Measurements from ENCODE around the gene RAP1A.

DNA sequence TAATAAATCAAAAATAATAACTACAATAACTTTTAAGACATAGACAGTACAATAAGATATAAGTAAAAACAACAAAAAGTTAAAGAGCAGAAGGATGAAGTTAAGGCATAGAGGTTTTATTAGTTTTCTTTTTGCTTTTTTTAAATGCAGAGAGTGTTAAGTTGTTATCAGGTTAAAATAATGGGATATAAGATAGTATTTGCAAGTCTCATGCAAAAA lies 32.8 kb downstream of the CD53 start:
- PRO-cap, 3 experiments: no peak in any of the 3 experiments
- RAMPAGE, long total RNA, 4 experiments: no peak in any of the 4 experiments

DNA sequence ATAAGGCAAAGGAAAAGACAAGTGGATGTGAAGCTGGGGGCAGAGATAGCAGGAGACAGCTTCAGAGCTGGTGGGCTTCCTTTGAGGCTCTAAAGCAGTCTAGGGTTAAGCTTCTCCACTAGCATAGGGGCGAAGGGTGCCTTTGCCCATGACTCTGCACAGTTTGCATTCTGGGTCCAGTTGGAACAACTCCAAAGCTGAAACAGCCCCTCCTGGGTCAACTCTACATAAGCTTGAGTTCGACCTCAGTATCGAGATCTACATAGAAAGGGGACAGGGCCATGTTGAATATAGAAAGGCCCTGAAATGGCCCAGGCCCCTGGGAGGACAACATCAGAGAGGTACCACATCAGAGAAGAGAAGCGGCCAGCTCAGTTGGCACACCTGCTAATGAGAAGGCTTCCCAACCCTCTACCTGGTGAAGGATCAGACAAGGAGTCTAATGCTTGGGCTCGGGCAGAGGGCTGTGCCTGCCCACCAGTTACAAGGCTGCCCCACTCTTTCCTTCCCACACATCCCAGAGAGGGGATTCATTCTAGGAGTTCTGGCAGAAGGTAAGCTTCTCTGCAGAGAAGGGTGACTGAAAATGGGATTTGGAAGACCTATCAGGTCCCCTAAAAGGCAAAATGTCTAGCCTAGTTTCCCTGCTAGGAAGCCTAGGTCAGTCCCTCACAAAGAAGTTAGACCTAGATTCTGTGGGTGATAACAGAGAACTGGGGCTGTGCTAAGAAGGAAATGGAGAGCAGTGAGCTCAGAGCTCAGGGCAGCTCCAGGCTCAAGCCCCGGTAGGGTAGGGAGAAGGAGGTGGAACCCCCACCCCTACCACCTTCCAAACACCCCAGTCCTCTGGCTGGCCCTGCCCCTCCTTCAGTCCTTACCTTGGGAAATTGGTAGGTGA lies 1.5 kb downstream of the DENND2D start:
- PRO-cap, 3 experiments: no peak in any of the 3 experiments
- RAMPAGE, long total RNA, 4 experiments: no peak in any of the 4 experiments
- RRBS: no CpG with 5 or more reads among the region's 6 CpGs

GRCh38 chr1:111202381-111203362 lies 2.2 kb upstream of the DENND2D start:
- PRO-cap, 3 experiments: no peak in any of the 3 experiments
- RAMPAGE, long total RNA, 4 experiments: no peak in any of the 4 experiments
- RRBS: no CpG with 5 or more reads among the region's 2 CpGs

DNA sequence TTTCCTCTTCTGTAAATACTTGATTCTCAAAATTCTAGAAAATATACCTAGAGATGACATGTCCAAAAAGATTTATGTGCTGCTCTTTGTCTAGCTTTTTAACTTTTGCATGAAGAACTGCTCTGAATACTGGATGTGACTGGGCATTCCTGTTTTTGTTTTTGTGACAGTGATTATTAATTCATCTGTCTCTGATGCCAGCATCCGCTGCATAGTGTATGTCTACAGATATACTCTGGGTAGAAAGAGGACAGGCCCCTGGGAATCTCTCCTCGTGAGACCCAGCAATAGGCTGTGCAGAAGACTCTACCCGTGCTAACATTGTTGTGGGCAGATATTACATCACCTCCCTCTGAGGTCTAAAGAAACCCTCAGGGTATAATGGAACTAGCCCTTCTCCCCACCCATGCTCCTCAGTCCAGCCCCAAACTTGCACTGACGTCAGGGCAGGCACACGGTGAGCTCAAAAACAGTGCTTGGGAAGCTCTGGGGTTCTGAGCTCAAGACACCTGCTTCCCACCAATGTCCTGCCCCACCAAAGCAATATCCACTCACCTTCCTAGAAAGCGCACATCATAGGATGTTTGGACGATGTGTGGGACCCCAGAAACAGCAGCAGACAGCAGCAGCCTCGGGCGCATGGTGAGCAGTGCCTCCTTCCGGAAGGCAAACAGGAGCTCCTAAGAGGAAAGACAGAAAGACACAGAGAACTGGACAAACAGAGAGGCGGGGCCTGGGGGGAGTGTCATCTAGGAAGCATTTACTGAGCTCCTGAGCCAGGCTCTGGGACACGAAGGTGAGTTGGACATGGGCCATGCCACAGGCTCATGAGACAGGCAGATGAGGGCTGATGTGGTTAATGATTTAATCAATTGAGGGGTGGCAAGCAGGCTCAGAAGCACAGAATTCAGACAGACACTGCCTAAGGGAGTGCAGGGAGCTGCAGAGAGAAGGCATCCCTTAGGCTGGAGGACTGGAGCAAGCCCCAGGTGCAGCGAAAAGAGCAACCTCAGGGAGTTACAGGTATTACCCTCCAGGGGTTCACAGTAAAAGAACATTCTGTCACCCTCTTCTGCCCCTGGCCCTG lies 4.8 kb downstream of the OVGP1 start:
- PRO-cap, 3 experiments: no peak in any of the 3 experiments
- RAMPAGE, long total RNA, 4 experiments: no peak in any of the 4 experiments
- RRBS: no CpG with 5 or more reads among the region's 13 CpGs

- PRO-cap, 3 experiments: no peak in any of the 3 experiments
- RAMPAGE, long total RNA, 4 experiments: no peak in any of the 4 experiments
- RRBS: no CpG with 5 or more reads among the region's 9 CpGs
Measured at GRCh38 chr1:111449920-111450606, 799 bp downstream of the ATP5PB start.

DNA sequence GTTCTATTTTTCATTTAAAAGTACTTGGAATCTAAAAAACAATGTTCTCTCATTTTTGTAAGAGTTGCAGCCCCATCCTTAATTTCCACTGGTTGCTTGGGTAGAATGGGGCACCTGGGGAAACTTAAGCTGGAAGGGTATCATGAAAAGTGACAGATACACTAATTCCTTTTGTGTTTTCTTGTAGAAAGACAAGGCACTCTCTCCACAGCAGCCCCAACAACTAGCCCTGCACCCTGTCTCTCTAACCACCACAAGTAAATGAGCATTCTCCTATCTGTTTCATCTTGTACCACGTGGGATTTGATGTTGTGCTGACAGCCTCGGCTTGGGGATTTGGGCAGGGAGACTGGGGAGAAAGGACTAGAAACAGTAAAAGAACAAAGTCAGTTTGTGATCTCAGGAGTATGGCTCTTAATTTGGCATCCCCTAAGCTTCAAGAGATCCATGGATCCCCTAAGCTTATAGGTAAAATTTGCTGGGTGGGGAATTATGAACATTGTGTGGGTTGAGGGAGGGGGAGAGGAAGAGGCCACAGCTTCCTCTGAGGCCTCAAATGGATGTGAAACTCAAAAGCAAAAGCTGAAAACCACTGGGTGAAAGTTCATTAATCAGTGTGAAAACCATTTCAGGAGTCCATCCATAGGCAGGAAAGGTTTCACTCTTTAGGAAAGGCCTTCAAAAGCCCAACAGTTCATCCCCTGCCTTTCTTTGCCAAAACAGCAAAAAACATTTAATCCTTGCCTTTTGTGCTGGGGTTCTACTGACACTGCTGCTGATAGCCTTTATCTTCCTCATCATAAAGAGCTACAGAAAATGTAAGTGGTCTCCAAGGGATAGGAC lies 3.0 kb downstream of the C1orf162 start:
- PRO-cap, 3 experiments: peak in 2 of 3 experiments; most common minus-strand start position 246 of the sequence (in 2)
- RAMPAGE, long total RNA, 4 experiments: no peak in any of the 4 experiments
- RRBS: no CpG with 5 or more reads among the region's 2 CpGs

- PRO-cap, 3 experiments: no peak in any of the 3 experiments
- RAMPAGE, long total RNA, 4 experiments: no peak in any of the 4 experiments
- RRBS: 6% methylated on average over 1 of the region's 5 CpGs
Measured at GRCh38 chr1:111619249-111619578, 375 bp upstream of the RAP1A start.

- PRO-cap, 3 experiments: peak in 3 of 3 experiments; most common plus-strand start chr1:111619968 (in 3); most common minus-strand start chr1:111620173 (in 3)
- RAMPAGE, long total RNA, 4 experiments: start-site peak on the plus strand in 4 of 4 experiments, at chr1:111619770-111620311 at its widest, 12 to 963 reads per replicate
- RRBS: 2% methylated on average over 41 of the region's 90 CpGs
Measured at GRCh38 chr1:111619579-111620670, at the start of gene RAP1A. RAP1A (plus strand) TSS chr1:111619789.

- PRO-cap, 3 experiments: no peak in any of the 3 experiments
- RAMPAGE, long total RNA, 4 experiments: no peak in any of the 4 experiments
- RRBS: no CpG with 5 or more reads among the region's 3 CpGs
Measured at GRCh38 chr1:111624377-111624817, 4.8 kb downstream of the RAP1A start.

DNA sequence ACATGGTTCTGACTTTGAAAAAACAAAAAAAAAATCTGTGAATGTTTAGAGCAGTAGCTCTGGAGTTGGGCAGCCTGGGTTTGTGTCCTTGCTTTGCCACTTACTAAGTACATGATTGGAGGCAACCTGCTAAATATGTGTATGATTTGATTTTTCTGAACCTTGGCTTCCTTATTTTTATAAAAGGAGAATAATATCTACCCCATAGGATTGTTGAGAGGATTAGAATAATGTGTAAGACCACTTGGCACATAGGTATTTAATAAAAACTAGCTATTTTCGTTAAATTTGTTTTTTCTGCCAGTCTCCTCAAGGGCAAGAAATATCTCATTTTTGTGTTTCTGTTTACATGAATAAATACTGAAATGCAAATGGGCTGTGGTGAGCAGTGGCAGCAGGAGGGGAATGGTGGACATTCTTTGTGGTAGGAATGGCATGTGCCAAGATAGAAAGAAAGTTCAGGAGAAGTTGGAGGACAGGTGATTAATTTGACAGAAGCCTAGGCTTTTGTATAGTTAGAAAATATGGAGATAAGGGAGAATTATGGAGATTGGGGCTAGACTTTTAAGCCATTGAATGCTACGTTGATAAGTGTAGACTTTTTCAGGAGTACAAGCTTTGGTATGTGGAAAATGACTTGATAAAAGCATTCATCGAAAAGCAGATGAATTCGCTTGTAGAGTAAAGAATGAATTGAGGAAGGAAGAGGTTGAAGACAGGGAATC lies 8.5 kb downstream of the RAP1A start:
- PRO-cap, 3 experiments: no peak in any of the 3 experiments
- RAMPAGE, long total RNA, 4 experiments: no peak in any of the 4 experiments
- RRBS: no CpG with 5 or more reads among the region's 4 CpGs

- PRO-cap, 3 experiments: no peak in any of the 3 experiments
- RAMPAGE, long total RNA, 4 experiments: no peak in any of the 4 experiments
- RRBS: no CpG with 5 or more reads among the region's 4 CpGs
Measured at GRCh38 chr1:111667947-111668448, 48.4 kb downstream of the RAP1A start.

GRCh38 chr1:111690128-111690486 lies 49.1 kb downstream of the INKA2 start:
- PRO-cap, 3 experiments: no peak in any of the 3 experiments
- RAMPAGE, long total RNA, 4 experiments: no peak in any of the 4 experiments

DNA sequence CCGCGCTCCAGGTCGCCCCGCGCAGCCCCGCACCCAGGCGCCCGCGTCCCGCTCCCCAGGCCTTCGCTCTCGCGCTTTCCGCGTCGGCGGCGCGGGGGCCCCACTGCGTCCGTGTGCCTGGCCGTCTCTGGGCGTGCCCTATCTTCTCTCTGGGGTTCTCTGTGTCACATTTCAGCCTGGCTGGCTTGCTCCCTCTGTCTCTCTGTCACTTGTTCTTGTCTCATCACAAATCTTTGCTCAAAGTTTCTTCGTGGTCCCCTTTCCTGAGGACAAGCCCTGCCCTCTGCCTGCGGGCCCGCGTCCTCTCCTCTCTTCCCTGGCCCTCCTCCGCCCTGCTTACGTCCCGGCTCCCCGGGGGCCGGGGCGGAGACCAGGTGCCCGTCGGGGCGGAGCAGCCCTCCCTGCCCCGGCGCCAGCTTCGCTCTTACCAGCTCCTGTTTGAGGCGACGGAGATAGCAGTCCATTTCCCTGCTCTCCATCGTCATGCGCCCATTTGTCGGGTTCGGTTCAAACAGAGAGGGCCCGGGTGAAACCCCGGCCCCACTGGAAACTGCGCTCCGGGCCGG lies 354 bp downstream of the INKA2 start:
- PRO-cap, 3 experiments: peak in 3 of 3 experiments; most common plus-strand start position 430 of the sequence (in 2); most common minus-strand start position 285 of the sequence (in 3)
- RAMPAGE, long total RNA, 4 experiments: no peak in any of the 4 experiments
- RRBS: 1% methylated on average over 8 of the region's 50 CpGs

- PRO-cap, 3 experiments: no peak in any of the 3 experiments
- RAMPAGE, long total RNA, 4 experiments: no peak in any of the 4 experiments
- RRBS: no CpG with 5 or more reads among the region's 4 CpGs
Measured at GRCh38 chr1:111756489-111756785, 736 bp downstream of the DDX20 start.

DNA sequence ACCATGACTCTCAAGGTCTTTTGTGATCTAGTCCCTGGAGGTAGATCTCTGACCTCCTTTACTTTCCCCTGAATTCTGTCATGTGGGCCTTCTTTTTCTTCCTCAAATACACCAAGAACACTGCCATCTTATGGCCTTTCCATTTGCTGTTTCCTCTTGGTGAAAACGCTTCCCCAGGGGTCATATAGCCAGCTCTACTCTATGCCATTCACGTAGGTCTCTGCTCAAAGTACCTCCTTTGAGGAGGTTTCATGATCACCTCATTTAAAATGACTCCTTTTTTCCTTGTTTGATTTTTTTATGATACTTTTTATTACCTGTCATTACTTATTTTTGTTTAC lies 2.7 kb downstream of the DDX20 start:
- PRO-cap, 3 experiments: no peak in any of the 3 experiments
- RAMPAGE, long total RNA, 4 experiments: no peak in any of the 4 experiments
- RRBS: no CpG with 5 or more reads among the region's 2 CpGs

DNA sequence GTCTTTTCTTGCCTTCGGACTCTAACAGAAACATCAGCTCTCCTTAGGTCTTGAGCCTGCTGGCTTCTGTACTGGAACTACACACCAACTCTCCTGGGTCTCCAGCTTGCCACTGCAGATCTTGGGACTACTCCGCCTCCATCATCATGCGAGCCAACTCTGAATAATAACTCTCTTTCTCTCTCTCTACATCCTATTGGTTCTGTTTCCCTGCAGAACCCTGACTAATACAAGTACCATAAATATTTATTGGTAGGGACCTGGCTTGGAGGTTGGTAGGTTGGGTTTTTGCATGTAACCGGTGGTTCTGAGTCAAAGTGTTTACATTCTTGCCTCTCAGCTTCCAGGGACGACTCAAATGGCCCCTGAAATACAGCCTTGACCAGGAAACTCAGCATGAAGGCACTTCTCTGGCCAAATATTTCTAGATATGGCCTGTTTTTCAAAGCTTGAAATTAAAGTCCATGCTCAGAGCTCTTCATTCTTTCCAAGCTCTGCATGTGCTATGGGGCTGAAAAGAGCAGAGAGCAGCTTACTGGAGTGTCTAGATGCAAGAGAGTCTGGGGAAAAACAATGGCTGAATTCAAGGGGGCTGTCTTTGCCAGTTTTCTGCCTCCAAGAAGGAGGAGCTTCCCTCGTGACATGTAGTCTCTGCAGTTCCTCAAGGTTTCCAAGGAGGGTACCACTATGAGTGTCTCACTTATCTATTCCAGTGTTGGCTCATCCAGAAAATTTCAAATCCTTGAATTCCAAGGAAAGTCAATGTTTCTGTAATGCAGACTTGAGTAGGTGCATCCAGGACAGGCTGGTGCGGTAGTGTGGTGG lies 110.2 kb downstream of the KCND3 start:
- PRO-cap, 3 experiments: no peak in any of the 3 experiments
- RAMPAGE, long total RNA, 4 experiments: no peak in any of the 4 experiments
- RRBS: no CpG with 5 or more reads among the region's 7 CpGs

GRCh38 chr1:111987927-111988463 lies 1.5 kb downstream of the KCND3 start:
- PRO-cap, 3 experiments: no peak in any of the 3 experiments
- RAMPAGE, long total RNA, 4 experiments: no peak in any of the 4 experiments
- RRBS: no CpG with 5 or more reads among the region's 3 CpGs

DNA sequence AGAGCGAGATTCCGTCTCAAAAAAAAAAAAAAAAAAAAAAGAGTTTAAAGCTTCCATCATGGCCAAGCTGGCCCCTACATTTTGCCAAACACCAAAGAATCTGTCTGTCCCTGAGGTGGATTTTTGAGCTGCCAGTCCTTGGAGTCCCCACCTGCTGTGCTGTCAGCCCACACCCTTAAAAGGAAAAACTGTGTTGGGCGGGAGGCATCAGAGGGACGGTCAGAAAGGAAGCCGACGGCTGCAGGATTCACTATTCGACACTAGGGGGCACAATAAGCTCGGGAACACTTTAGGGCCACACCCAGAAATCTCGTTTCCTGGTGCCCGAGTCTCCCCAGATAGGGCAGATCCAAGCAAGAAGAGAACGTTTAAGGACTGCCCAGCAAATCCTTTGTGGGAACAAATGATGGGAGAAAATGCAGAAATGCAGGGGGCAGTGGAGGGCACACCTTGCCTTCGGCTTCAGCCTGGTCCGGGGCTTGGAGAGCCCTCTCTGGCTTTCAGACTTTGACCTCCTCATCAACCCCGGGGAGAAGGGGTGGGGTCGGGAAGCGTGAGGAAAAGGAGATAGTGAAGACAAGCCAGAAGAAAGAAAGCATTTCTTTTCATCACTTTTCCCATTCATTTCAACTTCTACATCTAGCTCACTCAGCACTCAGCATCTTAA lies 5.1 kb upstream of the CTTNBP2NL start:
- PRO-cap, 3 experiments: peak in 3 of 3 experiments; most common plus-strand start position 346 of the sequence (in 3); most common minus-strand start position 177 of the sequence (in 2)
- RAMPAGE, long total RNA, 4 experiments: no peak in any of the 4 experiments
- RRBS: no CpG with 5 or more reads among the region's 16 CpGs

DNA sequence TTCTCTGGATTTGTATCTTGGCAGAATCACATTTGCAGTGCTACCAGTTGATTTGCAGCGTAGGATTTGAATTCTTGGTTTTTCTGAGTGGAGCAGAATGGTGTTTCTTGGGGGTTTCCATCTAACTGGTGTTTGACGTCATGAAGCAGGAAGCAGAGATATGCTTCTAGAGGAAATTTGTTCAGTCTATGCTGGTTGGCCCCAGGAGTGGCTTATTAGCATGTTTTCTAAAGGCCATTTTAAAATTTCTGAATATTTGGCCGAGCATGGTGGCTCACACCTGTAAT lies 3.5 kb downstream of the CTTNBP2NL start:
- PRO-cap, 3 experiments: peak in 1 of 3 experiments; most common plus-strand start position 184 of the sequence (in 1)
- RAMPAGE, long total RNA, 4 experiments: no peak in any of the 4 experiments
- RRBS: no CpG with 5 or more reads among the region's 3 CpGs

DNA sequence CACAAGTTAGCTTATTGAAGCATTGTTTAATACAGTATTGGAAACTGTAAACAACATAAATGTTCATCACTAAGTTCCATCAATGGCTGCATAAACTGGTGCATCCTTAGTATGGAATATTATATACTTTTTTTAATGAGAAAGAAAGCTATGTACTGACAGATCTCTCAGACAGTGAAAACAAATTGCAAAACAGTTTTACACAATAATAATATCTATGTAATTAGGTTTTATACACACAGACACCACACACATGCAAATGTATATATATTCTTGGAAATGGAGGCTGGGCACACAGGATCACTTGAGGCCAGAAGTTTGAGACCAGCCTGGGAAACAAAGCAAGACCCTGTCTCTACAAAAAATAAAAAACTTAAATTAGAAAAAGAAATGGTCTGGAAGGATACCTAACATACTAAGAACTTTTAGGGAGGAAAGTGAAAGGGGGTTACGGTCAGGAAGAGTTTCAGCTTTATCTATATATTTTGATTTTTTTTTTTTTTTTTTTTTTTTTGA lies 35.6 kb downstream of the CTTNBP2NL start:
- PRO-cap, 3 experiments: no peak in any of the 3 experiments
- RAMPAGE, long total RNA, 4 experiments: no peak in any of the 4 experiments
- RRBS: no CpG with 5 or more reads among the region's 1 CpG

Measured in adrenal gland (tissue), 7 donors.